Ovary (tissue), 7 donors: Measurements from ENCODE around the gene DUSP5.

DNA sequence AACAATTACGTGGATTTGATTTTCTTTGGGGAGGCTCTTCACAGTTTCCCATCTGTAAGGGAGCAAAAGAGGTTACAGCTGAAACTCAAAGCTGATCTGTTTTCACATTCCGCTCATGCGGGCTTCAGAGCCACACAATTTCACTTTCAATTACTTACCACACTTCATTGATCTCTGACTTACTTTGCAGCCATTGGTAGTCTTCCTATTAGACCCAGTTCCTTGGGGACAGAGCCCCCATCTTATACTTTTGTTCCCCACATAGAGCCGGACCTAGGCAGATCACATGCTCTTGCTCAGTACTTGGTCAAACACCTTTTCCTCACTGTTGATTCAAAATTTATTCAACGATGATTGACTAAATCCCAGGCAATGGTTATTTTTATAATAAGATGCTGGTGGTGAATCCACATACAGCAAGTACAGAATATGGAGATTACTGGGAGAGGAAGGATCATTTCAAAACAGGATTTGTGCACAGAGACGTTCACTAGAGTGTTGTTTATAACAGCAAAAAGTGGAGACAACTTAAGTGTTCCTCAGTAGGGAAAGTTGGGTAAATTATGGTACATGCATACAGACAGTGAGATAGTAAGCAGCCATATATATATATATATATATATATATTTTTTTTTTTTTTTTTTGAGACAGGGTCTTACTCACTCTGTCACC, 29.4 kb downstream of the ITPRIP start:
- PRO-cap, 7 experiments: no peak in any of the 7 experiments
- RAMPAGE, long total RNA, 2 experiments: no peak in any of the 2 experiments

- PRO-cap, 7 experiments: no peak in any of the 7 experiments
- RAMPAGE, long total RNA, 2 experiments: no peak in any of the 2 experiments
Observed at GRCh38 chr10:104311931-104312590, 26.2 kb downstream of the ITPRIP start.

DNA sequence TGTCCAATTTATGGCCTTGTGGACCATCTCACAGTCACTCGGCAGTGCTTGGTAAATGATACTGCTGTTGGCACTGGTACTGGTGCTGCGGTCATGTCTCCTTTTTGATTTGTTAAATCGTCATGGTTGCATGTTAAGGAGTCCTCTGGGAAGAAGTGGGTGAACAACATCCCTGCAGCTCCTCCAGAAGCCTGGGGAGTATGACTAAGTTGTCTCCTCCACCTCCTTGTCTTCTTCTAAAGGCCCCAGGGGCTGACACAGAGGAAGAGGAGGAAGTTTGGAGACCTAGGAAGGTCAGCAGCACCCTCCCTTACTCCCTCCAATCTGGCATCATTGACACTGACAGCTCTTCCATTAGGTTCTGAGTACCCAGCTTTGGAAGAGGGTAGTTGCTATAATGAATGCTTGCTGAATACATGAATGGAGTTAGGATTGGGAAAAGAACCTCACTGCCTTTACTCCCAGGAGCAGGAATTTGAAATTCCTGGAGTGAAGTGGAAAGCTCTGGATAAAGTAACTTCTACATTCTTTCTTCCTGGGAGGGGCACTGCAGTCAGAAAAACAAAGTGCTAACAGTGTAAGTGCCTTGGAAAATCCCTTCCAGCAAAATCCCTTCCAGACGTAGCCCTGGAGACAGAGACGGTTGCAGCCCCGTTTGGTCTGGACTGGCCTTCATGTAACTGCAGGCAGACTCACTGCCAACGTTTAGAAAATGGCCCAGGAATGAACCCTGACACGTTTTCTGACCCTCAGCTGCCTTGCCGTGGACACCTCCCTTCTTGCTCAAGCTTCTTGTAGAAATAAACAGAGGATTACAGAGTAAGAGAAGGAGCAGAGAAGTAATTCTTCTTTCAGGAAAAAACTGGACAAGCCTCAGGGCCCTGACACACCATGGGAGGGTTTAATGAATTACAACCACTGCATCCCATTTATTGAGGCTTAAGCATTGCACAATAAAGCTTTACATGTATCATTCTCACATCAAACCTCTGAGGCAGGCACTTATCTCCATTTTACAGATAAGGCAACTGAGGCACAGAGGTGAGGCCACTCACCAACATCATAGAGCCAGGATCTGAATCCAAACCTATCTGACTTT, 8.1 kb downstream of the ITPRIP start:
- PRO-cap, 7 experiments: peak in 6 of 7 experiments; most common plus-strand start position 618 of the sequence (in 3); most common minus-strand start position 667 of the sequence (in 6)
- RAMPAGE, long total RNA, 2 experiments: no peak in any of the 2 experiments

DNA sequence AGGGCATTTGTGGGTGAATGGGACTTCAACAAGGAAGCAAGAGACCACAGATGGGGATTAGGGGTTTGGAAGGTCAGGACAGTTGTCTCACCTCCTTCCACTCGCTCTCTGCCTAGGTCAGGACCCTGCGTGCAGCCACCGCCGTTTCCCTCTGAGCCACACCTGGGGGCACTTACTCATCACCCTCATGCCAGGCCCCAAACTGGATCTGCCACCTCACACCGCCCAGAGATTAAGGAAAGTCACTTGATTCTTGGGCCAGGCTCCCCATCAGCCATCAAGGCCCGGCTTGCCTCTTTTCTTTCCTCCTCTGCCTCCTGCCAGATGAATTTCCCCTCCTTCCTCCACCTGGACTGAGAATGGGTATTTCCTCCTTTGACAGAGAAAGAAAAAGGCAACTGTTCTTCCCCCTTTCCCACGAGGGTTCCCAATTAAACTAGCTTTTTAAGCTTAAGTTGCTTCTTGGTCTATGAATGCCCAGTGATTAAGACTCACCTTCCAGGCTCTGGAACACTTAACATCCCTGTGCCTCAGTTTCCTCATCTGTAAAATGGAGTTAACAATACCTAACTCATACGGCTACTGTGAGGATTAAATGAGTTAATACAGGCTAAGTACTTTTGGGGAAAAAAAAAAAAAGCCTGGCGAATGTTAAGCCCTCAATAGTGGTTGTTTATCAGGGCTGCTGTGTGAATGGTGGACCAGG, 2.8 kb downstream of the ITPRIP start:
- PRO-cap, 7 experiments: no peak in any of the 7 experiments
- RAMPAGE, long total RNA, 2 experiments: no peak in any of the 2 experiments

DNA sequence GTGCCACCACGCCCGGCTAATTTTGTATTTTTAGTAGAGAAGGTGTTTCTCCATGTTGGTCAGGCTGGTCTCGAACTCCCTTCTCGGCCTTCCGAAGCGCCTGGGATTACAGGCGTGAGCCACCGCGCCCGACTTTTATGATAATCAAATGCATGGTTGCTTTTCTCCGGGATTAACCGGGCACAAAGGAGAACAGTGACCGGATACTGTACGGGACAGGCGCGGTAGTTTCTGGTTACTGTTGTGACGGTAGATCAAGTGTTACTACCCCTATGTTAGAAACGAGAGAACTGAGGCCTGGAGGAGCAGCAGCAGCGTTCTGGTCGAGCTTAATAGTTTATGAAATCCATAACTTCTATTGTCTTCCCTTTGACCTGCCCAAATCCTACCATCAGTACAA, 791 bp upstream of the ITPRIP start:
- PRO-cap, 7 experiments: peak in 5 of 7 experiments; most common plus-strand start position 278 of the sequence (in 3); most common minus-strand start position 292 of the sequence (in 2)
- RAMPAGE, long total RNA, 2 experiments: no peak in any of the 2 experiments

DNA sequence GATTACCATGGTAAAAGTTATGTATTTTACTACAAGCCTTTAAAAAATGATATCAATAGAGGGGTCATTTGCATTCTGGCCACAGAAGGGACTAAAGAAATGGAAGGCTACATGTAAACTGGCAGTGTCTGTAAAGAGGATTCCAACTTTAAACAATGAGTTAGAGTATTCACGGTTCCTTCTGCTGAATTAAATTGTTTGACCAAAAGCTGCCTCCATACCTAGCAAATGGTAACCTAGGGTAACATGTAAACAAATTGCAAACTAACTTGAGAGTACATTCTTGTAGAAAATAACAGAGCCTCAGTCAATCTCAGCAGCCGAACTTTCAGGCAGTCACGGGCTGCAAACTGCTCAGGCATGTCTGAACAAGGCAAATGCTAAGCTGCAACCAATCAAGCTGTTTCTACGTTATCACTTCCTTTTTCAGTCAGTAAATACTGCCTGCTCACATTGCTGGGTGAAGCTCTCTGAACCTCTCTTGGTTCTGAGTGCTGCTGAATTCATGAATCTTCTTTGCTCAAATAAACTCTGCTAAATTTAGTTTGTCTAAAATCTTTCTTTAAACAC, 1212.5 kb downstream of the SORCS1 start:
- PRO-cap, 7 experiments: no peak in any of the 7 experiments
- RAMPAGE, long total RNA, 2 experiments: no peak in any of the 2 experiments

DNA sequence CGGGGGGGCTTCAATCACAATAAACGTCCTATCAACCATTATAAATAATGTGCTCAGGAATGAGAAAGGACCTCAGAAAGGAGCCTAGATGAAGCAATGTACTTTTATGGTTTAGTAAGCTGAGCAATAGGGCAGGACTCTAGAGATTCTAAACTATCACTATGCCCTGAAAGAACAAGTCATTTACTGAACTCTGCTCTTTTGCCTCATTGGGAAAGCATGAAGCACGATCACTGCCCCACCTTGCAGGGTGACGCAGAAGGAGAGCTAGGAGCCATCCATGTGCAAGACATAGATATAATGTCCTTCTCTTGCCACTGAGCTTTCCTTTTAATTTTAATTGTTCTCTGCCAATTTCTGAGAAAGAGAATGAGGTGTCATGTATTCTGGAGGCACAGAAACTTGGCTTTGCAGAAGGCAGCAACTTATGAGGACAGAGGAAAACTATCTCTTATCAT, 108.4 kb downstream of the SORCS1 start:
- PRO-cap, 7 experiments: no peak in any of the 7 experiments
- RAMPAGE, long total RNA, 2 experiments: no peak in any of the 2 experiments

DNA sequence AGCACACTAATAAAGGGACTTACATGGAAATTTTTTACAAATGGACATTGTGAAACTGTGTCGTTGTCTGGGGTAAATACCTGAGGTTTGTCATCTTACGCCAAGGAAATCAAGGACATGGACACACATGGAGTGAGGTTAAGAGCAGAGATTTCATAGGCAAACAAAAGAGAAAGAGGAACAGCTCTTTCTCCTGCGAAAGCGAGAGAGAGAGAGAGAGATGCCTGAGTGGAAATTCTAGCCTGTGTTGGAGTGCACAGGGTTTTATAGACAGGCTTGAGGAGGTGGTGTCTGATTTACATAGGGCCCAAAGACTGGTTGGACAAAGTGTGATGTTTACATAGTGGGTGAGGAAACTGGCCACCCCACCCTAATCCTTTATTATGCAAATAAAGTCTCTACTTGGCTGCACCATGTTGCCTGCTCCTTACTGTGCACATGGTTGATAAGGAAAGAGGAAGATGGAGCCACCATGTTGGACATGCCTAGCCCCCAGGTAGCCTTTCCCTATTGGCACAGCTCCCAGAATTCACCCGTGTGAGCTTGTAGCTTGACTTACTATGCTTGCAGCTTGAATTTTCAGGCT, 967.8 kb upstream of the SORCS1 start:
- PRO-cap, 7 experiments: no peak in any of the 7 experiments
- RAMPAGE, long total RNA, 2 experiments: no peak in any of the 2 experiments

- PRO-cap, 7 experiments: no peak in any of the 7 experiments
- RAMPAGE, long total RNA, 2 experiments: no peak in any of the 2 experiments
Observed at GRCh38 chr10:109253069-109253466, 670.2 kb downstream of the XPNPEP1 start.

DNA sequence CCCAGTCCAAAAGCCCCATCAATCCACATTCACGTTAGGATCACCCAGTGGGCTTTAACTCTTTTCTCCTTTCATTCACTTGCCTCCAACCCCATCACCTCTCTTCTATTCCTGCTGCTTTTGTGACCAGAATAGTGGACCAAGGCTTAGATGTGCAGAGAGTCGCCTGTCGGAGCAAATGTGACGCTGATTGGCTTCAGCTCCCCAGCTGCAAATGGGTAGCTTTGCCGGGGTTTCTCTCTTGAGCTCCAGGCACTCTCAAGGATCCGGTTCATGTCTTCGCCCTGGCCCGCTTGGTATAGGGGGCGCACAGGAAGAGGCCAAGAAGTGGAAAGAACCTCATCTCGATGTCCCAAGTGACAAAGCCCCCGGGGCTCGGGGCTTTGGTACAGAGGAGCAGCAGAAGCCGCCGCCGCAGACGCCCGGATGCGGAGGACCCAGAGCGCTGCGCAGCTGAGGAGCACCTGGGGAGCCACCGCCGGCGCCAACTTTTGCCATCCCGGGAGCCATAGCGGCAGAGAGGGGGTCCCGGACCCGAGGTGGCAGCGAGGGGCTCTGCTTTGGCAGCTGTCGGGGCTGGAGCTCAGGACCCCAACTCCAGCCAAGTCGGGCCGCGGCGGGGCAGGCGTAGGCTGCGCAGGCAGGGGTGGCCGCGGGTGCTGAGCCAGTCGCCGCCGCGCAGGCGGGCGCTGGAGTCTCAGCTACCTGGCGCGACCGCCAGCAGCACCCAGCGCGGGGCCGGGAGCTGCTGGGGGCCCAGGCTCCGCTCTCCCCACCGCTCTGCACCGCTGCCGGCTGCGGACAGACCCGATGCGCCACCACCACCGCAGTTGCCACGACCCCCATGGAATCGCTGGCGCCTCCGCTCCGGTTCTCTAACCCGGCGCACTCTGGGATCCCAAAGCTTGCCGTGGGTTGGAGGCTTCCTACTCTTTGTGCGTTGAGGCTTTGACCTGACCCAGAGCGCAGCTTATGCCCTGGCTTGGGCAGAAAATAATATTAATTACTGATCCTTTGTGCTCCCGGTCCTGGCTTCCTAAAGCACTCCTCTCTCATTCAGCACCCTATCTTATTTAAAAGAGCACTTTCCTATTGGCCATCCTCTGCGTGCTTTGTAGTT, 466.5 kb downstream of the XPNPEP1 start:
- PRO-cap, 7 experiments: no peak in any of the 7 experiments
- RAMPAGE, long total RNA, 2 experiments: no peak in any of the 2 experiments

GRCh38 chr10:109883848-109885086, 39.0 kb downstream of the XPNPEP1 start:
- PRO-cap, 7 experiments: peak in 3 of 7 experiments; most common plus-strand start chr10:109884510 (in 1); most common minus-strand start chr10:109884794 (in 1)
- RAMPAGE, long total RNA, 2 experiments: no peak in any of the 2 experiments

- PRO-cap, 7 experiments: no peak in any of the 7 experiments
- RAMPAGE, long total RNA, 2 experiments: no peak in any of the 2 experiments
Observed at GRCh38 chr10:109902611-109903873, 20.3 kb downstream of the XPNPEP1 start.

GRCh38 chr10:109953723-109953970, 30.3 kb upstream of the XPNPEP1 start:
- PRO-cap, 7 experiments: peak in 1 of 7 experiments; most common minus-strand start chr10:109953907 (in 1)
- RAMPAGE, long total RNA, 2 experiments: no peak in any of the 2 experiments

DNA sequence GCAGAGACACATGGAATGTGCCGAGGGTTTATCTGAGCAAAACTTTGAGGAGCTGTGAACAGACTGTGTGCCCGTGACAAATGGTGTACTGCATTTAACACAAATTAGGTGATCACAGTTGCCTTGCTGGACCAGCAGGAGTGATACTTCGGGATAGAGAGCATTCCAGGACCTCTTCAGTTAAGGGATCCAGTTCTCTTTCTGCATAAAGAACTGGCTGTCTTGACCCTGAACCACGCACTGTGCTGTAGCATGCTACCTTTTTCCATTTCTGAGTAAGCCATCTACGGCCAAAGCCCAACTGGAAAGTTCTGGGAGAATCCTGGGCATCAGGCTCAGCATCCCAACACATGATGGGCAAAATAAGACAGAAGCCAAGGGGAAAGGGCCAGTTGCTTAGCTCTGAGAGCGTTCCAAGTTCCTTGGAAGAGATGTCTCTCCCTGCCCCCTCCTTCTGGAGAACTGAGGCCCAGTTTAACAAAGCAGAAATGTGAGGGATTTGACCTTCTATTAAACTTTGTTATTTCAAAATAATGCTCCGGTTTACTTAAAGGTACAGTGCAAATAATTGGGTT, 37.9 kb upstream of the ADD3 start:
- PRO-cap, 7 experiments: peak in 2 of 7 experiments; most common plus-strand start position 269 of the sequence (in 1); most common minus-strand start position 464 of the sequence (in 2)
- RAMPAGE, long total RNA, 2 experiments: no peak in any of the 2 experiments

DNA sequence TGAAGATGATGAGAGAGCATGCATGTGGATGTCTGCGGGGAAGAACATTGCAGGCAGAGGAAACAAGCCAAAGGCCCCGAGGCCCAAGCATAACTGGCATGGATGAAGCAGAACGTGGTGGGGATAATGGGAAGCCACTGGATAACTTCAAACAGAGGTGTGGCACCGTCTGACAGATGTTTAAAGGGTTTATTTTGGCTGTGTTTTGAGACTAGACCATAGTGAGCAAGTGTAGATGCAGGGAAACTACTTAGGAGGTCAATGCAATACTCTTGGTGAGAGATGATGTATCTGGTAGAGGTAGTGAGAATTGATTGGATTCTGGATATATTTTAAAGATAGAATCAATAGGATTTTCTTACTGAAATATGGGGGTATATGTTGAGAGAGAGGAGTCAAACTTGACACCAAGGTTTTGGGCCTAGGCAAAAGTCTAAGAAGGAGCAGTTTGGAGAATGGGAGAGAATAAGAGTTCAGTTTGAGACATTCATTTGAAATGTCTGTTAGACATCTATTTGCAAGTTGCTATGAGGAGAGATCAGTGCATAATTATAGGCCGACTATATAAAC, 12.7 kb downstream of the ADD3 start:
- PRO-cap, 7 experiments: no peak in any of the 7 experiments
- RAMPAGE, long total RNA, 2 experiments: no peak in any of the 2 experiments

GRCh38 chr10:110208434-110209481, 1.4 kb downstream of the MXI1 start:
- PRO-cap, 7 experiments: peak in 7 of 7 experiments; most common plus-strand start chr10:110209139 (in 7); most common minus-strand start chr10:110209200 (in 5)
- RAMPAGE, long total RNA, 2 experiments: start-site peak on the plus strand in 2 of 2 experiments, at chr10:110209398-110209503 at its widest, 20 to 31 reads per replicate

DNA sequence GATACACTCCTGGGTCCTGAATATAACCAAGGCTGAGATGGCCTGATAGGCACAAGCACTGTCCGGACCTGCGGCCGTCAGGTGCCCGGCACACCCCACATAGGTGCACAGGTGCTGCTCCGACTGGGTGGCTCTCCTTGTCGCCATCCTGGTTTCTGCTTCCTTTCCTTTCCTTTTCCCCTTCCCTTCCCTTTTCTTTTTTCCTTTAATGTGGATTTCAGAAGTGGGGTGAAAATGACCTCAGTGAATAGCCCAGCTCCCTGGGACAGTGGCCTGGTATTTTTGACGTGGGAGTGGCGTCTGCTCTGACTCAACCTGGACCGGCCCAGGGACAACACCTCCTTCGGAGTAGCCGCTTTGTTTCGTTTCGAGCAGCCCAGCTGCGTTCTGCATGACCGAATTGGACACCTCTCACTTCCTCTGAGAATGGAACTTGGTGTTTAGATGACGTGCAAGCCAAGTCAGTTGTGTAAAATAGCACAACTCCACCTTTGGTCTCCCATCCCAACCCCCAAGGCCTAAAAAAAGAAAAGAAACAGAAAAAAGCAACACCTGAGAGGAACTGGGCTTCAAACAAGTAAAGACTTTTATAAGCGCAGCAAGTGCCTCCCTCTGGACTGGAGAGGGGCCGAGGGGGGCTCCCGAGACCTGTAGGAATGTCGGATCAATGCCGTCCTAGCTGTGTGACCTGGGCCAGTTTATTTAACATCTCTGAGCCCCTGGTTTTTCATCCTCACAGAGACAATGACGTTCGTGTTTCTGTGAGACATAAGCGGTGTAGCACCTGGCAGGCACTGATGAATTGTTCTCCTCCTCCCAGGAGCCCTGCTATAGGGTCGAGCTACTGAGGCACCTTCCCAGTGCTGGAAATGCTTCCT, 51.9 kb upstream of the SMNDC1 start:
- PRO-cap, 7 experiments: no peak in any of the 7 experiments
- RAMPAGE, long total RNA, 2 experiments: no peak in any of the 2 experiments

DNA sequence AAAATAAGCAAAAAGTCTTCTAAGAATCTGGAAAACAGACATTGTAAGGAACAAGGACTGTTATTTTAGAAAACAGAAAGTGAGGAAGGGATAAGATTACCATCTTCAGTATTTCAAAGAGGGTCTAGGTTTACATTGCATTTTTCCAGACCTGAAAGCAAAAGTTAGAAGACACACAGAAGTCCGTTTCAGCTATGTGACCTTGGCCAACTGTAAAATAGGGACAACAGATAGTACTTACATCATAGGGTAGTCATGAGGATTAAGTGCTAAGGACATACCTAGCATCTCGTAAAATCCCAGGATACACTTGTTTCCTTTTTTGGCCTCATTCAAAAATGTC, 6.5 kb upstream of the DUSP5 start:
- PRO-cap, 7 experiments: no peak in any of the 7 experiments
- RAMPAGE, long total RNA, 2 experiments: no peak in any of the 2 experiments

DNA sequence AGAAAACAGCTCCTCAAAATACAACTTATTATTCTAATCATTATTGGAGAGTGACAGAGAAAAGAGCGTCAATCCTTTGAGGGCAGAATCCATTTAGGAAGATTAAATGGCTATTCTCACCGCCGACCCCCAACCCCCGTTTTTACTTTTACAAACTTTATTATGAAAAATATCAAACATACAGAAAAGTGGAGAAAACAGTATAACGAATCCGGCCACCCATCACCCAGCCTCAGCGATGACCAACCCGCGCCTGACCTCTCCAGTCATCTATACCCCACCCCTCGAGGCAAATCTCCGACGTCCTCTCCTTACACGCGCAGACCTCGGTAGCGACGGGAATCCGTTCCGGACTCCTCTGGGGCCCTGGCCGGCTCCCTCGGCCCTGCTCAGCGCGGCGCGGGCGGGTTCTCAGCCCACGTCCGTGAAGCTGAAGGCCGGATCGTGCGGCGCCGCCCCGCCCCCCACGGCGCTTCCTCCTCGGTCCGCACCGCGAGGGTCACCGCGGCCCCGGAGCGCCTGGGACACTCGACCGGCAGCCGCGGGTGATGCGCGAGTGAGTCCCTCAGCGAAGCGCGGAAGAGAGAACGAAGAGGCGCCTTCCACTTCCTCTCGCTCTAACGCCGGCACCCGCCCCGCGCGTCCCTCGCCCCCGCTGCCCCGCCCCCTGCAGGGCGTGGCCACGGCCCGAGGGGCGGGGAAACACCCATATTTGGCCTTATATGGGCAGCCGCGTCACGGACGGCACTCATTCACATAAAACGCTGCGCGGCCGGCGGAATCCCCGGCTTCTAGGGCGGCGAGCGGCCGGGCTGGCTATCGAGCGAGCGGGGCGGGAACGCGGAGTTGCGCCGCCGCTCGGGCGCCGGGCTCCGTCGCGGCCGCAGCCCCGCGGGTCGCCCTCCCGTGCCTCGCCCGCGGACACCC, at the start of gene DUSP5:
Gene DUSP5, plus strand, starts transcription at position 787 of the 927 bp plus-strand sequence.
- PRO-cap, 7 experiments: peak in 7 of 7 experiments; most common plus-strand start position 787 of the sequence (in 7); most common minus-strand start position 619 of the sequence (in 7)
- RAMPAGE, long total RNA, 2 experiments: no peak in any of the 2 experiments

DNA sequence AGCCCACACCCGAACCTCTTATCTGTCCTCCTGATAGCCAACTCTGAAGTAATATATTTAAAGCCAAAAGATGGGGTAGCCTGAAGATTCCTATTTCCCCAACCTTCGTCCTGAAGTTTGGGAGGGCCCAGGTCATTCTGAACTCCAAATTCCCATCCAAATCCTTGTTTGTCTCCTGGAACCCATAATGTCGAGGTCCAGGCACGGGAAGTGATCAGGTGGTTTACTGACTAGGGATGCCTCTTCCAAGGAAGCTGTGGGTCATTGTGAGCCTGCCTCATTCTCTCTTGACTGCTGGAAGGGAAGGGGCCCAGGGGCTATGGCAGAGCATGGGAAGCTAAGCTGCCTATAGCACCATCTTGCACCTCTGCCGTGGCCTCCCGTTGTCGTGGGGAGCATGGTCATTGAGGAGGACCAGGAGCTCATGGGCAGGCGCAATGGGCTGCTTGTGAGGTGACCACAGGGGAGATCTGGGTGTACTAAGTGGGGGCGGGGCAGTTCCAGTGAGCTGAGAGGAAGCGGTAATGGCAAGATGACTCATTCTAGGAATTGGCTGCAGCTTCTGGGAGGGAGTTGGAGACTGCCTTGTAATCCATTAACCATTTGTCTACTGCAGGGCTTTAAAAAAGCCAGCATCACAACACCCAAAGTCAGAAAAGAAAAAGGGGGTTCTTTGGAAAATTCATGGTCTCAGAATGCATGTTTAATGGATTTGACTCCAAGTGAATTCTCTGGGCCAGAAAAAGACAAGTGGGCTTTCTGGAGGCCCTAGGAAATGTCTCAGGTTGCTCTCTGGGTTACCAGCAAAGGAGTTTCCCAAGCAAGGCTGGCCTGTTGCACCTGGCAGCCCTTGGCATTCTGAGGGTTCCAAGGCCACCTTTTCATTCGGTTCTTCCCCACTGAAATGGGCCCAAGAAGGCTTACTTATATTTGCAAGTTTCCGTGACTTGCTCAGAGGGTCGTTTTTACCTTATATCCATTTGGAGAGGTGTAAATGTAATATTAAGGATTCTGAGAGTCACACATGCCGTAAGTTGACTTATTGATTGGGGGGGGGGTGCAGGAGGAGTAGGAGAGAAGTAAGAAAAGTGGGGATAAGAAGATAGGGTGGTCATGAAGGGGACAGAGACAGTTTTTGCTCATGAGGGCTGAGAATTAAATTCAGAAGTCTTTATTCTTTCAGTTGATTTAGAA, 3.6 kb downstream of the DUSP5 start:
- PRO-cap, 7 experiments: peak in 3 of 7 experiments; most common minus-strand start position 472 of the sequence (in 3)
- RAMPAGE, long total RNA, 2 experiments: no peak in any of the 2 experiments